ENCODE measurements around a stretch of chr3.

DNA sequence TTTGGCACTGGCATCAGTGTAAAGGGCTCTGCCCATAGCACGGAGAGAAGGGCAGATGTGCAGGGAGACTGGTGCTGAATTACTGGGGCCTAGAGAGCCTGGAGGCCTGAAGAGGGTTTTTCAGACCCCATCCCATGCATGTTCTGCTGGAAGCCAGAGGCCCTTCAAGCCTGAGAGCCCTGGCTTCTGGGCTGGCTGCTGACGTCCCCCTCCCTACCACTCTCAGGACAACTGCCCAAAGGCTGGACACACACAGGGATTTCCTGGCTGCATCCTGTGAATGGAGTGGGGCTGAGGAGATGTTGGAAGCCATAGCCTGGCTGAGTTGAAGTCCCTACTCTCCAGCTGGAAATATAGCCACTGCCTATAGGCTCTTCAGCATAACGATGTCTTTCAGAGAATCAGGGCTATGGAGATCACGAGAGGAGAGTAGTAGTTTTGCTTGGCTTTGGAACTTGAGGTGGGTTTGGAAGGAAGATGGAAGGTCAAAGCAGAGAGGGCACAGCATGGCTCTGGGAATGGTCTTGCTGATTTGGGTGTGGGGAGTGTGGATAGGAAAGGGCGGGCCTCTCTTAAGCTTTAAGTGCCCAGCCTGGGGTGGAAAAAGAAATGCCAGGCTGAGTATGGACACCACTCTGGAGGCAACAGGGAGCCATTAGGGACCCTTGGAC is 16.8 kb upstream of the DOCK3 start:
- RRBS, 2 experiments, result no CpG with 5 or more reads among the region's 5 CpGs
CAGE:
- cytosol, long polyA minus RNA, result no peak
- cytosol, long polyA plus RNA, result no peak
- long polyA plus RNA, result no peak
- nucleus, long polyA minus RNA, result no peak
- nucleus, long polyA plus RNA, result no peak

- RRBS, 2 experiments, result no CpG with 5 or more reads among the region's 2 CpGs
CAGE:
- cytosol, long polyA minus RNA, result no peak
- cytosol, long polyA plus RNA, result no peak
- long polyA plus RNA, result no peak
- nucleus, long polyA minus RNA, result no peak
- nucleus, long polyA plus RNA, result no peak
These were observed 41.8 kb downstream of the RAD54L2 start for GRCh38 chr3:51580290-51580779.

DNA sequence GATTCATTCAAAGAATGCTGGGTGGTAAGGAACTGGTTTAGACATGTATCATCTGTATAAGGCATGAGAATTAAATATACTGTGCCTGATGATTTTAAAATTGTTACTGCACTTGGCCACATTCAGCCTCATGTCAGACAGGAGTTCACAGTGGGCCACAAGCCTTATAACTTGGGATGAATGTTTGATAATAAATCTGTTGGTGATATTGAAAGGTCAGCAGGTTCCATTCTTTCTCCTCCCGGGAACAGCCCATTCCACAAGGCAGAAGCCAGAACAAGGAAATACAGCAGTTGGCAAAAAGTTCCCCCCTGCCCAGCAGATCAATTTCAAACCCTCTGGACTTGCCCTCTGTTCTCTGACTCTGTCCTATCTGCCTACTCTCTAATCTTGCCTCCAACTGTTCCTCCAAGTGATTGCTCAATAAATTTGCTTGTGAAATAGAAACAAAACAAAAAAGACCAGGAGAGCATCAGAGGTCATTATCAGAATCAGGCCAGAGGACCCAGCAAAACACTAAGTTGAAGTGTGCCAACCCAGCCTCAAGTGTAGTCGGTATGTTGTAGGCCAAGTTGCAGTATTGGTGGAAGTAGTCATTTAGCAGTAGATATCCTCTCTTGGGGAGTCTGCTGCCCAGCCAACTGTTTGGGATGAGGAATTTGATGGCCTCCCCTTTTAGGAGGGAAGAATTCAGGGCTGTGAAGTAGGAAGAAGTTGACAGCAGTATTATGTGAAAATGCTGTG is 49.6 kb upstream of the TEX264 start:
- RRBS, 2 experiments, result no CpG with 5 or more reads among the region's 2 CpGs
CAGE:
- cytosol, long polyA minus RNA, result no peak
- cytosol, long polyA plus RNA, result no peak
- long polyA plus RNA, result no peak
- nucleus, long polyA minus RNA, result no peak
- nucleus, long polyA plus RNA, result no peak

DNA sequence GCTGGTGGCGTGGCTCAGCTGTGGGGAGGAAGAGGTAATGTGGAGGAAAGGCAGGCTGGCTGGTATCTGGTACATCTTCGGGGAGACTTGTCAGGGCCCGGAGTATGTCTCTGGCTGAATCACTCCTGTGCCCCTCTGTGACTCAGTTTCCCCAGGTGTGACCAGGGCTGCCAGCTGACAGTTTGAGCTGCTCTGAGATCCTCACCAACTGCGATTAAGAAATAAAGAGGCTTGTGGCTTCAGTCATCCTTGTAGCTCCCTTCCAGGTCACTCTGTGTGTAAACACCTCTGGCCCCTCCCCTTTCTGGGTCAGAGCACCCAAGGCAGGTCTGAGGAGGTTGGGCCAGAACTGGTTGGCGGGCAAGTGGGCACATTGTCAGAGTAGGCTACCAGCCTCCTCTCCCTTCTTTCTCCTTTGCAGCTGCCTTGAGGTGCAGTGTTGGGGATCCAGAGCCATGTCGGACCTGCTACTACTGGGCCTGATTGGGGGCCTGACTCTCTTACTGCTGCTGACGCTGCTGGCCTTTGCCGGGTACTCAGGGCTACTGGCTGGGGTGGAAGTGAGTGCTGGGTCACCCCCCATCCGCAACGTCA is 2.9 kb downstream of the TEX264 start:
- RRBS, 2 experiments, result no CpG with 5 or more reads among the region's 10 CpGs
CAGE:
- cytosol, long polyA minus RNA, result no peak
- cytosol, long polyA plus RNA, result no peak
- long polyA plus RNA, result no peak
- nucleus, long polyA minus RNA, result no peak
- nucleus, long polyA plus RNA, result no peak

DNA sequence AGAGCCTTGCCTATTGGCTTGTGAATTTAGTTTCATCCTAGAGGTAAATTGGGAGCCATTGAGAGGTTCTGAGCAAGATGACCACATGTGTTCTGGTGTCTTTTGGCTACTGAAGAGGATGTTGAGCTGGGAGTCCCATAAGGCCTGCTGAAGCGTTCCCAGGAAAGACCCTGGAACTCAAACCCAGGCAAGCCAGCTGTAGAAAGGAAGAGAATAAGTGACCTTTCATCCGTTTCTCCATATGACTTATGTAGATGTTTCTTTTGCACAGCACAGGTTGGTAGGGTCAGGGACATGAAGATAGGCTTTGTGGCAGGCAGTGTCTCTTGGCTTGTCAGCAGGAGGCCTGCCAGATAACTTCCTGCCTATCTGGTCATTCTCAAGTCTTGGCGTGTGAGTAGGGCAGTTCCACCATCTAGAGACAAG is 10.8 kb downstream of the TEX264 start:
- RRBS, 2 experiments, result no CpG with 5 or more reads among the region's 3 CpGs
CAGE:
- cytosol, long polyA minus RNA, result no peak
- cytosol, long polyA plus RNA, result no peak
- long polyA plus RNA, result no peak
- nucleus, long polyA minus RNA, result no peak
- nucleus, long polyA plus RNA, result no peak

DNA sequence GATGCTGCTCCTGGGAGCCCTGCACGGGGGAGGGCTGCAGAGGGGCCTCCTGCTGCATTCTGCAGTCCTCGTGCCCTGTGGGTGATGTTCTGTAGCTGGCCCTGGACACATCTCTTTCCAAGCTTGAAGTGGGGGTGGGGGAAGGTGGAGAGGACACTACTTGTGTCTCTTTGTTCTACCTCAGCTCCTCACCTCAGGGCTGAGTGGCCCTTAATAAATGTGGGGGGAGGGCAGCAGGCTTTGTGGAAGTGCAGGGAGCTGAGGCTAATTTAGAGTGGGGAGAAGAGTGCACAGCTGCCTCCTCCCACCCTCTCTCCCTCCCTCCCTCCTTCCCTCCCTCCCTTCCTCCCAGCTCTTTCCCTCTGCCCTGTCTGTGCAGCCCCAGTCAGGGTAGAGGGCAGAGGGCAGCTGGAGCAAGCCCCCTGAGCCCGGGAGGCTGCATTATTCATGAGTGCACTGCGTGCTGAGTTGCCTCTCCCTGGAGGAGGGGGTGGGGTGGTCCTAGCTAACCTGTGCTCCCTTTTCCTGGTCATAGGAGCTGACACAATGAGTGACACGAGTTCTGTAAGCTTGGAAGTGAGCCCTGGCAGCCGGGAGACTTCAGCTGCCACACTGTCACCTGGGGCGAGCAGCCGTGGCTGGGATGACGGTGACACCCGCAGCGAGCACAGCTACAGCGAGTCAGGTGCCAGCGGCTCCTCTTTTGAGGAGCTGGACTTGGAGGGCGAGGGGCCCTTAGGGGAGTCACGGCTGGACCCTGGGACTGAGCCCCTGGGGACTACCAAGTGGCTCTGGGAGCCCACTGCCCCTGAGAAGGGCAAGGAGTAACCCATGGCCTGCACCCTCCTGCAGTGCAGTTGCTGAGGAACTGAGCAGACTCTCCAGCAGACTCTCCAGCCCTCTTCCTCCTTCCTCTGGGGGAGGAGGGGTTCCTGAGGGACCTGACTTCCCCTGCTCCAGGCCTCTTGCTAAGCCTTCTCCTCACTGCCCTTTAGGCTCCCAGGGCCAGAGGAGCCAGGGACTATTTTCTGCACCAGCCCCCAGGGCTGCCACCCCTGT is 3.4 kb upstream of the GRM2 start:
- RRBS, 2 experiments, result no CpG with 5 or more reads among the region's 15 CpGs
CAGE:
- cytosol, long polyA minus RNA, result no peak
- cytosol, long polyA plus RNA, result no peak
- long polyA plus RNA, result no peak
- nucleus, long polyA minus RNA, result no peak
- nucleus, long polyA plus RNA, result no peak

DNA sequence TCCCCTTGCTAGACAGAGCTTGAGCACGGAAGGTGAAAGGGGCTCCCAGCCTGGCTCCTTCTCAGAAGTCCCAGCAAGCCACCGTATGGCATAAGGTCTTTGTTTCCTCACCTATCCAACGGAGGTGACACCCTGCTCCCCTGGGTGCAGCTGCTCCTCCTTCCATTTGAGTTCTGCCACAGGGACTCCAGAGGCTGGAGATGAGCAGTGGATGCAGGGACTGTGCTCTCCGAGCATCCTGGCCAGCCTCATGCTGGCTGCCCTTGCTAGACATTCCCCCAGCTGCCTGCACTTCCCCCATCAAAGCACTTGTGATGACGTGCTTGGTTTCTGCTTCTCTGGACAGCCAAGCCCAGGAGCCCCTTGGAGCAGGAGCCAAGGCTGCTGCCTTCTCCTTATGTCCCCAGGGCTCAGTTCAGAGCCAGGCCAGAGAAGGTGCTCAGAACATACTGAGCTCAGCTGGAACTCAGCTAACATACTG is 4.5 kb downstream of the PCBP4 start:
- RRBS, 2 experiments, result no CpG with 5 or more reads among the region's 5 CpGs
CAGE:
- cytosol, long polyA minus RNA, result no peak
- cytosol, long polyA plus RNA, result no peak
- long polyA plus RNA, result no peak
- nucleus, long polyA minus RNA, result no peak
- nucleus, long polyA plus RNA, result no peak

- RRBS, 2 experiments, result 2 to 3% methylated on average over 29 to 32 of the region's 55 CpGs
CAGE:
- cytosol, long polyA minus RNA, result no peak
- cytosol, long polyA plus RNA, result no peak
- long polyA plus RNA, result no peak
- nucleus, long polyA minus RNA, result no peak
- nucleus, long polyA plus RNA, result no peak
These were observed 630 bp upstream of the PCBP4 start for GRCh38 chr3:51967713-51968455.

- RRBS, 2 experiments, result no CpG with 5 or more reads among the region's 19 CpGs
CAGE:
- cytosol, long polyA minus RNA, result no peak
- cytosol, long polyA plus RNA, result no peak
- long polyA plus RNA, result no peak
- nucleus, long polyA minus RNA, result no peak
- nucleus, long polyA plus RNA, result no peak
These were observed 27.0 kb upstream of the RPL29 start for GRCh38 chr3:52022403-52023315.

DNA sequence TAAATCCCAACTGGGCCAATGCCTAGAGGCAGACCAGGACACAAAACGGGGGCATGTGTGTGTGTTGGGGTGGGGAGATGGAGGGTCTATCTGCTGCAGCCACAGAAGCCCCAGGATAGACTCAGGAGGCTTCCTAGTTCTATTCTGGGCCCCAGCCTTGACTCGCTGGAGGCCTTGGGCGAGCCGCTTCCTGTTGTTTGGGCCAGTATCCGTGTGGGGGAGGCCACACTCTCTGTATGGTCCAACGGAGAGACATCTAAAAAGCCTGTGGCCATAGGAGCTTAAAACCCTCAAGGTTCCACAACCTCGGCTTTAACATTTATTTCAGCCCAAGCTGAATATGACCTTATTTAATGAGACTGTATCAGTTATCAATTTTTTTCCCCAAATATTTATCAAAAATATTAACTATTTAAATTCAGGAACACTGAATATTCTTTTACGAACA is 32.8 kb downstream of the POC1A start:
- RRBS, 2 experiments, result no CpG with 5 or more reads among the region's 8 CpGs
CAGE:
- cytosol, long polyA minus RNA, result no peak
- cytosol, long polyA plus RNA, result no peak
- long polyA plus RNA, result no peak
- nucleus, long polyA minus RNA, result no peak
- nucleus, long polyA plus RNA, result no peak

DNA sequence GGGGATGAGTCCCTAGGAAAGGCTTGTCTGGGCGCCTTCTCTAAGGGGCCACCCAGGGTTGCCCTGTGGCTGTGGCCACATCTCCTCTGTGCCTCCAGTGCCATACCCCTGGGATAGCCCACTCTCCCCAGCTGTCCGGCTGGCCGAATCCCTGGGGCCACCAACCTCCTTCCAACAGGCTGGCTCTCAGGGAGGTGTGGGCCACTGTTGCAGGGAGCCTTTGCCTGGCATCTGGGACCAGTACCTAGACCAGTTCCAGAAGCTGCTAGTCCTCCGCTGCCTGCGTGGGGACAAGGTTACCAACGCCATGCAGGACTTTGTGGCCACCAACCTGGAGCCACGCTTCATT is 15.1 kb downstream of the BAP1 start:
- RRBS, 2 experiments, result no CpG with 5 or more reads among the region's 7 CpGs
CAGE:
- cytosol, long polyA minus RNA, result no peak
- cytosol, long polyA plus RNA, result no peak
- long polyA plus RNA, result no peak
- nucleus, long polyA minus RNA, result no peak
- nucleus, long polyA plus RNA, result no peak

- RRBS, 2 experiments, result 74 to 83% methylated on average over 2 of the region's 19 CpGs
CAGE:
- cytosol, long polyA minus RNA, result no peak
- cytosol, long polyA plus RNA, result no peak
- long polyA plus RNA, result no peak
- nucleus, long polyA minus RNA, result no peak
- nucleus, long polyA plus RNA, result no peak
These were observed 8.7 kb downstream of the STAB1 start for GRCh38 chr3:52503838-52504318.

GRCh38 chr3:52536866-52537642 is 649 bp downstream of the UQCC5 start:
- RRBS, 2 experiments, result 1 to 3% methylated on average over 3 of the region's 21 CpGs
CAGE:
- cytosol, long polyA minus RNA, result no peak
- cytosol, long polyA plus RNA, result no peak
- long polyA plus RNA, result no peak
- nucleus, long polyA minus RNA, result no peak
- nucleus, long polyA plus RNA, result no peak

DNA sequence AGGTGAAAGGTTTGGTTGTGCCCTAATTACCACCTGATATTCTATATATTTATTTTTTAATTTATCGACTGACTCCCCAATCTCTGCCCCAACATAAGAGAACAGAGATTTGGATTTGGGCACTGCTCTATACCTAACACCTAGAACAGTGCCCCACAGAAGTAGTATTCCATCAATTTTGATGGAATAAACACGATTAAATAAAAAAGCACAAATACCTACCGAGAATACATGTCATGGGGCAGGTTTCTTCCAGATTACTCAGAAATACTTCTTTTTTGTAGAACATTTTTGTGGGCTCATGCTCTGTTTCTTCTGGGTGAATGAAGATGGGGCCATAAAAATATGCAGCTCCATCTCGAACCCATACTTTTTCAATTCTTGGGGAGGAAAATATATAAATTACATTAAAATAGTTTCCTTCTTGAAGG is 39.9 kb downstream of the UQCC5 start:
- RRBS, 2 experiments, result no CpG with 5 or more reads among the region's 4 CpGs
CAGE:
- cytosol, long polyA minus RNA, result no peak
- cytosol, long polyA plus RNA, result no peak
- long polyA plus RNA, result no peak
- nucleus, long polyA minus RNA, result no peak
- nucleus, long polyA plus RNA, result no peak

DNA sequence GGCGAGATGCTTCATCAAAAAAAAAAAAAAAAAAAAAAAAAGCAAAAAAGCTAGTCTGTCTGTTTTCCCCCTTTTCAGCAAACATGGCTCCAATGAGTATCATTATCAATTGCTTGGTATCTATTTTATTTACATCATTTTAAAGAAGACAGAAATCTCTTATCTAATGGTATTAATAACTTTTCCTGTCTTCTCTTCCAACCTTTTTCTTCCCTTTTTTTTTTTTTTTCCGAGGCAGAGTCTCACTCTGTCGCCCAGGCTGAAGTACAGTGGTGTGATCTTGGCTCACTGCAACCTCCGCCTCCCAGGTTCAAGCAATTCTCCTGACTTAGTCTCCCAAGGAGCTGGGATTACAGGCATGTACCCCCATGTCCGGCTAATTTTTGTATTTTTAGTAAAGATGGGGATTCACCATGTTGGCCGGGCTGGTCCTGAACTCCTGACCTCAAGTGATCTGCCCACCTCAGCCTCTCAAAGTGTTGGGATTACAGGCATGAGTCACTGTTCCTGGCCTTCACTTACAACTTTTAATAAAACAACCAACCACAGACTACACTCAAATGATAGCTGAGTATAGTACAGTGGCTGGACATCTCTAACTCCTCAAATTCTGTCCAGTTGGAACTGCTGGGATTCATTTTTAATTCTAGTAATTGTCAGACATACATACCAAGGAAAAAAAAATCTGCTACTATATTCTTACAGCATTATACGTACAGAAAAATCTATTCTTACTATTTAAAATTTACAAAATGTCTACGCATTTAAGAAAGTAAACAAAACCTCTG is 71.3 kb upstream of the GNL3 start:
- RRBS, 2 experiments, result no CpG with 5 or more reads among the region's 8 CpGs
CAGE:
- cytosol, long polyA minus RNA, result no peak
- cytosol, long polyA plus RNA, result no peak
- long polyA plus RNA, result no peak
- nucleus, long polyA minus RNA, result no peak
- nucleus, long polyA plus RNA, result no peak

DNA sequence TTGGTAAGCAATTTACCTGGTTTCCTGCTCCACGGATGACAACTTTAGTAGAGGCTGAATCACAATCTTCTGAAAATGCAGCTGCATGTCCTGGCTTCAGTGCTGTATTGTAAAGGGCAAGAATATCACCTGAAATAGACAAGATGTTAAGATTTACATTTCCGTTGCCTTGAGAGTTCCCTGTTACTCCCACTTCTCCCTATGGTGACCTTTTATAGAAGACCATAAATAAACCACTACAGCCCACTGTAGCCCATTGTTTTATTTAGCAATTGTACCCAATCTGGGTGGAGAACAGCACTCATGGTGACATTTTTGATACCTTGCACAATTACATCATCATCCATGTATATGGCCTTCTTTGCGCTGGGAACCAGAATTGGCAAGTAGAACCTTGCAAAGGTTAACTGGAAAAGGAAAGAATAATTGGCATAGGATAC is 9.7 kb downstream of the GLT8D1 start:
- RRBS, 2 experiments, result no CpG with 5 or more reads among the region's 3 CpGs
CAGE:
- cytosol, long polyA minus RNA, result no peak
- cytosol, long polyA plus RNA, result no peak
- long polyA plus RNA, result no peak
- nucleus, long polyA minus RNA, result no peak
- nucleus, long polyA plus RNA, result no peak

DNA sequence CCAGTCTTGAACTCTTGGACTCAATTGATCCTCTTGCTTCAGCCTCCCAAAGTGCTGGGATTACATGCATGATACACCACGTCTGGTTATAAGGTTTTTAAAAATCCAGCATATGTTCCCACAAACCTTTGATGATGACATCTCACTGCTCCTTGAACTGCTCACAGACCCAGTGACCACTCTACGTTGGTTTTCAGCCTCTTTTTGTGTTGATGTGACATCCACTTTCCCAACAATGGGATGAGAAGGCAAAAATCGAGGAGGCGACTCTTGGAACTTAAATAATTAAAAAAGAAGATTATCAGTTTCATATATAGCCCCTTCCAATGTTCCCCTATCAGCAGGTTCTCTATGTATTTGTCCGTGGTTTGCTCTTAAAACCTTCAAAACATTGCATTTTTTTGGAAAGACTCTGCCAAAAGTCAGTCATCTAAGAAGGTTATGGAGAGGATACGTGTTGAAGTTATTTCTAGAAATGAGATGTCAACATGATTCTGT is 24.8 kb downstream of the NEK4 start:
- RRBS, 2 experiments, result no CpG with 5 or more reads among the region's 6 CpGs
CAGE:
- cytosol, long polyA minus RNA, result no peak
- cytosol, long polyA plus RNA, result no peak
- long polyA plus RNA, result no peak
- nucleus, long polyA minus RNA, result no peak
- nucleus, long polyA plus RNA, result no peak

- RRBS, 2 experiments, result no CpG with 5 or more reads among the region's 8 CpGs
CAGE:
- cytosol, long polyA minus RNA, result no peak
- cytosol, long polyA plus RNA, result no peak
- long polyA plus RNA, result no peak
- nucleus, long polyA minus RNA, result no peak
- nucleus, long polyA plus RNA, result no peak
These were observed 1.5 kb upstream of the ITIH1 start for GRCh38 chr3:52775837-52776379.

GRCh38 chr3:52829066-52830239 is 1.0 kb downstream of the ITIH4 start:
- RRBS, 2 experiments, result no CpG with 5 or more reads among the region's 19 CpGs
CAGE:
- cytosol, long polyA minus RNA, result no peak
- cytosol, long polyA plus RNA, result no peak
- long polyA plus RNA, result no peak
- nucleus, long polyA minus RNA, result no peak
- nucleus, long polyA plus RNA, result no peak

DNA sequence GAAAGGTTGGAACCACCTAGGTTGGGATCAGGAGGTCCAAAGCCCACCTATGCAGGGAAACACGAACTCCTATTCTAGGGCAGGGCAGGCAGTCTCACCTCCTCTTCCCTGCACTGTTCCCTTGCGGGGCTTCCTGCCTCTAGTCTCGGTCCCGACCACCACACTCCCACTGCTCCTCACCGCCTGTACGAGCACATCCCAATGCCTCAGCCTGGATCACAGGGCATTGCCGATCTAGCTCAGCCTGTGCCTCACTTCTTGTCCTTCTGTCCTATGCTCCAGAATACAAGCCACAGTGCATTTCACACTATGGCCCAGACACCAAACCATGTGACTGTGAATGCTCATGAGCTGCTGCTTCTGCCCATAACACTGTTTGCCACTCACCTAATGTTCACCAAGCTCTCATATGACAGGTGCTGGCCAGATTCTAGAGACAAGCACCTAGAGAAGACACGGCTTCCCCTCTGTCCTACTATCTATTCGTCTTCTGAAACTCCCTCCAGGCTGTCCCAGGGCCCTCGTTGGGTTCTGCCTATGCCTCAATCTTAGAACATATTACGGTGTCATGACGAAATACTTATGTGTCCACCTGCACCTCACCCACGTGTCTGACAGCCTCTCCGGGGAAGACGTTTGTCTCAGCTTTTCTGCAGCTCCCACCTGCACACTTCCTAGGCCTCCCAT is 6.8 kb upstream of the MUSTN1 start:
- RRBS, 2 experiments, result no CpG with 5 or more reads among the region's 15 CpGs
CAGE:
- cytosol, long polyA minus RNA, result no peak
- cytosol, long polyA plus RNA, result no peak
- long polyA plus RNA, result no peak
- nucleus, long polyA minus RNA, result no peak
- nucleus, long polyA plus RNA, result no peak